ENCODE measurements around a stretch of chr4.

GRCh38 chr4:142314546-142315056 lies 531.5 kb downstream of the INPP4B start:
- CAGE, long polyA plus RNA = no peak
- RRBS = no CpG with 5 or more reads among the region's 7 CpGs

DNA sequence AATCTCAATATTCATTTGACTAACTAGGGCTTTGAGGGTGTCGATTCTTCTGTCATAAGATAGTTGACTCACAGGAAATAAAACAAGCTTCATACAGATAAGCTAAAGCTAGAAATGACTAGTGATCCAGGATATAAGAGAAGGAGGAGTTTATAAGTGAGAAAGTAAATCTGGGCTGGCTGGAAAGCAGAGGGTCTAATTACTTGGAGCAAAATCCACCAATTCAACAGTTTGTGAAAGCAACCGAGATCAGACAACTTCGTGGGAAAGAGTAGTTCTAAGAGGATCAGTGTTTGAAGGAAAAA lies 429.4 kb downstream of the INPP4B start:
- CAGE, long polyA plus RNA = no peak
- RRBS = no CpG with 5 or more reads among the region's 3 CpGs

- CAGE, long polyA plus RNA = no peak
- RRBS = no CpG with 5 or more reads among the region's 2 CpGs
These were observed 695 bp downstream of the GAB1 start for GRCh38 chr4:143337517-143337625.

- CAGE, long polyA plus RNA = no peak
- RRBS = no CpG with 5 or more reads among the region's 3 CpGs
These were observed 17.1 kb downstream of the GAB1 start for GRCh38 chr4:143353632-143354327.

DNA sequence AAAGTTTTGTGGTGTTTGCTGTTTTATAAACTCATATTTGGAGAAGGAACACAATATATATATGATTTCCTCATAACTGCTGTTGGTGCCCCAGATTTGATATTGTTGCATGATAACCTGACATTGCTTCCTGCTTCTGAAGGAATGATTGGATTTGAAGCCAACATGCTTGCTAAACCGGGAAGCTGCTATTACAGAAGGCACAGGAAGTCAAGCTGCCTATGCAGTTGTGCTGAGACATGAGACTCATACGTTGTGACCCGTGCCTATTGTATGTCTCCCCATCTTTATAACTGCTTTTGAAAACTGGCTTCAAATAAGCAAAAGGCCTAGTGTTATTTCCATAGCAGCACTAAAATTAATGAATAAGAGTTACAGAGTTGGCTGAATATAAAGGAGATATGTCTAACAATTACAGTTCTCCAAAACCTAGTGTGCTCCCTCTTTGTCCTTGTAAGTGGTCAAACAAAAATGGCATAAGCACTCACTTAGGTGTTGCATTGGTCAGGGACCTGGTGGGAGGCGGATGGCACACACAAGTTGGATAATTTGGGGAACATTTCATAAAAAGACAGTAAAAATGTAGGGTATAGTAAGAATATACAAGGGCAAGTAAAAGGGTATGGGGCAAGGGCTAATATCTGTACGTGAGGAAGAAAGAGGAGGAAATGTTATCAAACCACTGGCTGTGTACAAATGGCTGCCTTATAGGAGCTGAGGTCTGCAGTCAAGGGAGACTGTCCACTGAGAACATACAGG lies 33.1 kb downstream of the GAB1 start:
- CAGE, long polyA plus RNA = no peak
- RRBS = no CpG with 5 or more reads among the region's 5 CpGs

DNA sequence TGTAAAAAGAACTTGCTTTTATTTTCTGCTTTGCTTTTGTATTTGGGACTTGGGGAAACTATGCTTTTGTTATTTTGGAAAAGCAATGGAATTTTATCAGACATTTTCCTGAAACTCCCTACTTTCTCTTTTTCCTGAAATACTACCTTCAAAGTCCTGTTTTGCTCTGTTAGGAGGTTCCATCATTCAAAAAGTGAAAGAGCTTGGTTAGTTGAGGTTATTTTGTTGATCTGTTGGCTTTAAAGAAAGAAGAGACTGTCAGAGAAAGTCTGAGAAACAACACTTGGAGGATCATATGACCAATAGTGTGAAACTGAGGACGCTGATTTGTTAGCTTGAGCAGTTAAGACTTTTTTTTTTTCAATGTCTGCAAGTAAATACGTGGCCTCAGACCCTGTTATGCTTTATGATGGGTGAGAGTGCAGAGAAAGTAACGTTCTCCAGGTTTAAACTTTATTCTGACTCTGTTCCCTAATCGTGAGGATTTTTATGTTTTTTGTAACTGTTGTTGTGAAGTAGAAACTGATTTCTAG lies 45.8 kb downstream of the GAB1 start:
- CAGE, long polyA plus RNA = no peak
- RRBS = no CpG with 5 or more reads among the region's 4 CpGs

GRCh38 chr4:143415350-143415985 lies 78.8 kb downstream of the GAB1 start:
- CAGE, long polyA plus RNA = no peak
- RRBS = no CpG with 5 or more reads among the region's 8 CpGs

GRCh38 chr4:143517179-143517785 lies 3.8 kb downstream of the SMARCA5 start:
- CAGE, long polyA plus RNA = no peak
- RRBS = no CpG with 5 or more reads among the region's 3 CpGs

DNA sequence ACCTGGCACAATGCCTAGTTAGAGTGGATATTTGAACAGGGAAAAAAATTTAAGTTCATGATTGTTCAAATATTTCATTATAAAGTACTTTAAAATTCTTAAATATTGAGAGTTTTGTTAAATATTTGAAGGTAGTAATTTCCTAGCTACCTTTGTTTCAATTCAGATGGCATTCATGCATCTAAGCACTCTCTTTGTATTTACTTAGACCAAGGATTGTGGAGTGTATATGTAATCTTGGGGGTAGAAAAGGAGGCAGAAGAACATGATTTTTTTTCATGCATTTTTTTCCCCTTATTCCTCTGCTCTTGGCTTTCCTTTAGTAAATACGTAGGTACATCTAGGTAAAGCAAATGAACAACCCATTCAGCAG lies 18.5 kb downstream of the SMARCA5 start:
- CAGE, long polyA plus RNA = no peak
- RRBS = no CpG with 5 or more reads among the region's 1 CpG

DNA sequence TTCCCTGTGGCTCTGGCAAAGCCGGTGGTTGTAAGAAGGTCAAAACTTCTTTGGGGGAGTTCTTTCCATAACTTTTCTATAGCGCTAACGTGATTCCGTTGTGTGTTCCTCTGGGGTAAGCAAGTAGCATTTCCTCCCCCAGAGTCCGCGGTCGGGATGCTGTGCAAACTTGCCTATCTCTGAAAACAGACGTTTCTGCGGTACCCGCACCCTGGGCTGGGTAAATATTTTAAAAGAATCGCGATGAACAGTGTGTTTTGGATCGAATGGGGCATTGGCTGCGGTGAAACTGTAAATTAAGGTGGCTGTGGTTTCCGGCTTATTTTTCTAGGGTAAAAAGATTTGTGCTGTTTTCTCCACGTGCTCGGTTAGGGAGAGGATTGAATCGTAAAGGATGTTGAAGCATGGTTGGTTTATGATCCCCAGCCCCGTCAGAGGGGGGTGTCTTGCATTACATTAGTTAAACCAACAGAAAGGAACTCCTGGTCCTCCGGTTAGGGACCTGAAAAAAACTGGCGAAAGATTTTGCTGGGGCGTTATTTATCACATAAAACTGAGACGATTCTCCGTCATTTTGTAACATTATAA lies 1.1 kb downstream of the HHIP start:
- CAGE, long polyA plus RNA = no peak
- RRBS = 3% methylated on average over 1 of the region's 24 CpGs

- CAGE, long polyA plus RNA = no peak
- RRBS = no CpG with 5 or more reads among the region's 20 CpGs
These were observed 163.1 kb downstream of the HHIP start for GRCh38 chr4:144808709-144809895.

GRCh38 chr4:144809896-144810529 lies 164.1 kb downstream of the HHIP start:
- CAGE, long polyA plus RNA = no peak
- RRBS = no CpG with 5 or more reads among the region's 17 CpGs

DNA sequence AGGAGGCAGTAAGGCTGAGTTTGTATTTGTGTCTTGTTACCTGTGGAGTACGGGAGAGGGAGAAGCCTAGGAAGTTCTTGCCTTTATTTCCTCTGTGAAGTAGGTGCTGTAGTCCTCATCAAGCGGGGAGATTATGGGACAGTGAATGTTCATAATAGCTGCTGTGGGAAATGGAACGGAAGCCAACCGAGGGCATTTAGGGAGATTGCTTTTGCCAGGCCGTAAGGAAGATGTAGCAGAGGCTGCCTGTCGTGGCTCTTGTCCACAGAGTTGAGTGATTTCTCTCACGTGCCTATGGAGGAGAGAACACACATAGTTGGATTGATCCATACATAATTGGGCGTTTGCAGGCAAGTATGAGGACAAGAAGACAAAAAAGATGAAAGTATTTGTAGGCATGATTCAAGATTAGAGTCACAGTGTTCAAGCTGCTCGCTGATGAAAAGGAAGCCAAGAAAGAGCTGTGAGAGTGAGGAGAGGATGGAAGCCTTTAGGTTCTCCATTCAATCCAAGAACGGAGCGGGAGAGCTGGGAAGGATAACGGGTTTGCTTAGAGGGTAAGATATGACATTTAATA lies 29.5 kb upstream of the C4orf51 start:
- CAGE, long polyA plus RNA = no peak
- RRBS = no CpG with 5 or more reads among the region's 12 CpGs

GRCh38 chr4:145735476-145735723 lies 55.5 kb downstream of the C4orf51 start:
- CAGE, long polyA plus RNA = no peak
- RRBS = no CpG with 5 or more reads among the region's 2 CpGs

DNA sequence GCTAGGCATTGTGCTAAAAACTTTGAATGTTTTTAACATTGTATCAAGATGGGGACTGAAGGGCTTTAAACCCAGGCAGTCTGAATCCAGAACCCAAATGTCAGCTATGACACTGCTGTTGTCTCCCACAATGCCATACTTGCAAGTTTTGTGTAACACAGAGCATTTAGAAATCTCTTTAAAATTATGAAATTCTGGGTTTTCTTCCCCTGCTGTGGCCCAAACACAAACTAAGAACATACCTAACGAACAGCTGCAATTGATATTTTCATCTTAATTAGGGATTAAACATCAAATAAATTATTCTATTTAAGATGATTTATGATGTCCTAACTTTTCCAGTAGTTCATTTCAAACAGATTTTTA lies 66.7 kb upstream of the LSM6 start:
- CAGE, long polyA plus RNA = no peak
- RRBS = no CpG with 5 or more reads among the region's 1 CpG

DNA sequence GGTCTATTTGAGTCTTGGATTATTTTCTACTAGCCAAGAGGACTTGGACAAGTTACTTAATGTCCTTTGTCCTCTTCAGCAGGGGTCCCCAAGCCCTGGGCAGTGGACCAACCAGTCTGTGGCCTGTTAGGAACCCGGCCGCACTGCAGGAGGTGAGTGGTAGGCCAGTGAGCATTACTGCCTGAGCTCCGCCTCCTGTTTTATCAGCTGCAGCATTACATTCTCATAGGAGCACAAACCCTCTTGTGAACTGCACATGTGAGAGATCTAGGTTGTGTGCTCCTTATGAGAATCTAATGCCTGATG lies 151.4 kb downstream of the REELD1 start:
- CAGE, long polyA plus RNA = no peak
- RRBS = no CpG with 5 or more reads among the region's 3 CpGs

DNA sequence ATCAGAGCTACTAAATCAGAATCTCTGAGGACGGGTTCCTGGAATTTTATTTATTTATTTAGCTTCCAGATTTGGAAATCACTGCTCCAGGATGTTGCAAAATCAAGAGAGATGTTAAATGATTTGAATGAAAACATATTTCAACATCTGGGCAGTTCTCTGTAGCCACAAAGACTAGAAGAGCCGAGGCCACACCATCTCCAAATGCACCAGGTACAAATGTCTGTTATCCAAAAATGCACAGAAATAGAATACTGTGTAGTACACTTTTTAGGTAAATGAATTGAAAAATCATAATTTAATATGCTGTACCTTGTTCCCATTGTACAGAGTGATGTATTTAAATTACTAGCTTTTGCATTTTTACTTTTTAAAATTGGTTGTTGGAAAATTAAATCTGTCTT lies 151.1 kb upstream of the TTC29 start:
- CAGE, long polyA plus RNA = no peak
- RRBS = no CpG with 5 or more reads among the region's 2 CpGs

- CAGE, long polyA plus RNA = no peak
- RRBS = no CpG with 5 or more reads among the region's 3 CpGs
These were observed 249.1 kb upstream of the EDNRA start for GRCh38 chr4:147231885-147232114.

DNA sequence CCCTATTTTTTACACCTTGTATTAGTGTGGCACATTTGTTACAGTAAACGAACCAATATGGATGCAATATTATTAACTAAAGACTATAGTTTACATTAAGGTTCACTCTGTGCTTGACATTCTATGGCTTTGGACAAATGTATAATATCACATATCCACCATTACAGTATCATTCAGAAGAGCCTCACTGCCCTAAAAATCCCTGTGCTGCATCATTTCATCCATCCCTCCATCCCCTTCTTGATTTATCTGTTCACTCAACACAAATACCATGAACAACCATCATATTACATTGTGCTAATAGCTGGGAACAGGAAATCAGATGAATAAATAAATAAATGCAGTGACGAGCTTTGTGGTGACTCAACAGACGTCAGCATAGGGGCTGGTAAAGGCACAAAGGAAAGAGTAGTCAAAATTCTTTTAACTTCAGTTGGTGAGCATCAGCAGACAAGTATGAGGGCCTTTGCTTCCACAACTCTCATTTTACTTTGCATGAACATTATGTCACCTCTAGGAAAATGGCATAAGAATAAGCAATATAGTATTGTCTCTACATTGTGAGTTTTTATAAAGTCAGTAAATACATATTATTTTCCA lies 65.4 kb downstream of the EDNRA start:
- CAGE, long polyA plus RNA = no peak
- RRBS = no CpG with 5 or more reads among the region's 3 CpGs

- CAGE, long polyA plus RNA = no peak
- RRBS = no CpG with 5 or more reads among the region's 7 CpGs
These were observed 1.1 kb downstream of the TMEM184C start for GRCh38 chr4:147618157-147618793.